Helper T cell (primary cell): ENCODE measurements around the genes LIPC and ADAM10.

- PRO-cap, 2 experiments, result no peak in any of the 2 experiments
Observed at GRCh38 chr15:58431459-58432059, at the start of gene LIPC. Gene LIPC (plus strand): TSS chr15:58431991.

- PRO-cap, 2 experiments, result no peak in any of the 2 experiments
Observed at GRCh38 chr15:58467657-58468023, 35.8 kb downstream of the LIPC start.

DNA sequence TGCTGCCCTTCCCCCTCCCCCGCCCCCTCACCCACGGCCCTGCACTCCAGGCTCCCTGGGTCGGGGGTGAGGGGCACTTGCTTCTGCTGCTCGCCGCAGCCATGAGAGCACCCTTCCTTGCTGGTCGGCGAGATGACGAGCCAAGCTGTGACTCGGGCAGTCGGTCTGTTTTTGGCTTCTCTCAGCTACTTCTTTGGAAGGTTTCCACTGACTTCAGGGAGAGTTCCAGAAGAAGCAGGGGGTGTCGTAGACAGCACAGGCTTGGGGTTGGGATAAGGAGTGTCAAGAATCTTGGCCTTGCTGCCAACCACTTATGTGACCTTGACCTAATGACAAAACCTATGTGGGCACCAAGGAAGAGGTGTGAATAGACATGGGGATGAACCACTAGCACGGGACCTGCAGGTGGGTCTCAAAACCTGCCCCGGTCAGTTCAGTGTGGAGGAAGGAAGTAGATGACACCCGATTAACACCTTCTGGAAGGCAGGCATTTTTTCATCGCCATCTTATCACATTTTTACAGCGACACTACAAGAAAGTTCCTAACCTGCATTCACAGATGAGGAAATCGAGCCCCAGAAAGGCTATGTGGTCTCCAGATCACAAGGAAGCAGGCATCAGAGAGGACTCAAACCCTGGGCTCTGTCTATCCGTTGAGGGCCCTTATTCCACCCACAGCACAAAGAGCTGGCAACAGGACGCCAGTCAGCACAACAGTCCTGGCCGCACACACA lies 120.9 kb downstream of the LIPC start:
- PRO-cap, 2 experiments, result no peak in any of the 2 experiments

- PRO-cap, 2 experiments, result no peak in any of the 2 experiments
Observed at GRCh38 chr15:58568033-58568600, 136.3 kb downstream of the LIPC start.

- PRO-cap, 2 experiments, result peak in 2 of 2 experiments; most common plus-strand start chr15:58749950 (in 1); most common minus-strand start chr15:58749788 (in 2)
Observed at GRCh38 chr15:58749539-58750190, at the start of gene ADAM10. Gene ADAM10 (minus strand): TSS chr15:58749707.

- PRO-cap, 2 experiments, result no peak in any of the 2 experiments
Observed at GRCh38 chr15:58750191-58750362, 570 bp upstream of the ADAM10 start.

GRCh38 chr15:58793684-58794051 lies 22.6 kb downstream of the MINDY2 start:
- PRO-cap, 2 experiments, result no peak in any of the 2 experiments

DNA sequence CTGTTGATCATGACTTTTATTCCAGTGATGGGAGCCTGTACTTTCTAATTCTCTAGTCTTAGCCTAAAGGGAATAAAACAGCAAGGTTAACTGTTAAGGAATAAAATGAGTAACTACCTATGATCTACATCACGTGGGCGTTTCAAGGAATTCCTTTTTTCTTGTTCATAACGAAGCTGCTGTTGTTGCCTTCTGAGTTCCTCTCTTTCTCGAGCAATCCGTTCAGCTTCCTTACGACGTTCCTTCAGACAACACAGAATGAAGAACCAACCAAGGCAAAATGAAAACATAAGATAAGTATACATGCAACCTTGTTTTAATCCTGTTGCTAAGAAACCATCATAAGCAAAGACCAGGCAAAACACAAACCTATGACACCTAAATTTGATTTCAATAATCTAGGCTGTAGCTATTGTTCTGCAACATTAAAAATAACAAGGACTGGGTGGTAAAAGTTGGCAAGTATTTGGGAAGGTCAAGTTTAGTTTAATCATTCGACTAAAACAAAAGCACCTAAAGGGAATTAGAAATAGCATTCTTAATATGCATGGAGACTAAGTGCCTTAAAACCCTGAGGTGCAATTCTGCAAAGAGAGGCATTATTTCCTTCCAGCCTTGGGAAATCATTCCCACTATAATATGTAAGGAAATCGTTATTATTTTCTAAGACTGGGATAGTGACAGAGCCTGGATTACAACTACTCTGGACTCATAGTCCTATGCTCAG lies 44.0 kb downstream of the SLTM start:
- PRO-cap, 2 experiments, result no peak in any of the 2 experiments

DNA sequence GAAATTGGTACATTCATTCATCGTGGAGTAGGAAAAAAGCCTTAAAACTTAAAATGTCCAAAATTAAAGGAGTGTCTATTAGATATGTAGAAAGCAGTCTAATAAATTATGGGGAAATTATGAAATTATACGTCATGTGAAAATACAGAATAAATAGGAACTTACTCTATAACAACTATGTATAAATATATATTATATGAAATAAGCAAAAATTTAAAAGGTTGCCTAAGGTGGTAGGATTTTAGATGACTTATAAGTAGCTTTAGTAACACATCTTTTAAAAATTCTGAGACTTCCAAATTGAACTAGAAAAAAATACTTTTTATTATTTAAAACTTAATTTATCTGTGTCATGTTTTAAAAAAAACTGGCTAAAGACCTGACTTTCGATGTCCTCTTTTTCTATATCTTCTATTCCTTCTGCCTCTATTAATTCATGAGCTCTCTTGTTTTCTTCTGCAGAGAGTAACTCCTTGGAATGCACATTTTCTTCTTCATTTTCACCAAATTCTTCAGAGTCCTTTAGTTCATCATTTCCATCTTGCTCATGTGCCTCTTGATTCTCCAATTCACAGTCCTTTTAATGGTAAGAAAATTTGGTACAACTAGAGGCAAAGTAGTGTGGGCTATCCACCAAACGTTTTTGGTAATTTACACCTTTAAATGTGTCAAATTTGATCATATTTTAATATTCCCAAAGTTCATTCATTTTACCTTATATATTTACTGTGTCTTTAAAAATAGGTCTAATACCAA lies 20.2 kb downstream of the SLTM start:
- PRO-cap, 2 experiments, result no peak in any of the 2 experiments

DNA sequence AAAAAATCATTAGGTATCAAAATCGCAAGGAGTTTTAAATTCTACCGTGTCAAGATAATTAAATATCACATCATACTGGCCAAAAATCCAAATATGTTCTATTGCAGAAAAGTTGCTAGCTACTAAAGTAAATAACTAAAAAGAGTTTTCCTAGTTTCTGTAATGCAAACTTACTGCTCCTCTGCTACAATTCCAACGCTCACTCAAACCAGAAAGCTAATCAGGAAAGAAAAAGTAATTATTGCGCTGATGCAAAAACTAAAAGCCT lies 918 bp downstream of the SLTM start:
- PRO-cap, 2 experiments, result no peak in any of the 2 experiments

GRCh38 chr15:58988252-58988542 lies 734 bp downstream of the RNF111 start:
- PRO-cap, 2 experiments, result peak in 1 of 2 experiments; most common minus-strand start chr15:58988477 (in 1)

DNA sequence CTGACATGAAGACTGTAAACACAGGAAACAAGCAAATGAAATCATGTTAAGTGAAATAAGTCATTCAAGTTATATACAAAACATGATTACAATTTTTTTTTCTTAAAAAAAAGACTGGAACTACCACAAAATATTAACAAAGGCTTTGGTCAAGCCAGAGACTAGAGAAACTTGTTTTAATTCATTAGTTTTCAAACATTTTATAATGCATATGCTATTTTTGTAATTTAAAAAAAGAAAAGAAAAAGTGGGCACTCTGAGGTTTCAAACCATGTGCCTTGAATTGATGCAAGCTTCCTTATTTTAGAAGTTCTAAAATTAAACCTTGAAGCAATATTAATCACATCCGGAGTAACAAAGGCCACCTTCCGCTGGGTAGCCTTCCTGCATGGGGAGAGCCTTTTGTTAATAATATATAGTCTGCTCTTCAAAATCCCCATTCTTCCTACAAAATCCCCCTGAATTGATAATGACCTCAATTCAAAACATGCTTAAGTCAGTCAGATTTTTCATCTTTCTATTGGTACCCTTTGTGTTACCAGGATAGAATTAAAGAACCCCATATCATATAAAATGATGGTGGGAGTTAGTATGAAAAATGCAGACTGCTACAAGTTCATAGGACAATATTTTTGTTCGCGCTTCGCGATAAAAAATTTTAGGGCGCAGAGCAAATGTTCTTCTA lies 30.5 kb downstream of the LDHAL6B start:
- PRO-cap, 2 experiments, result no peak in any of the 2 experiments

- PRO-cap, 2 experiments, result no peak in any of the 2 experiments
Observed at GRCh38 chr15:59342122-59343235, 30.2 kb downstream of the MYO1E start.

DNA sequence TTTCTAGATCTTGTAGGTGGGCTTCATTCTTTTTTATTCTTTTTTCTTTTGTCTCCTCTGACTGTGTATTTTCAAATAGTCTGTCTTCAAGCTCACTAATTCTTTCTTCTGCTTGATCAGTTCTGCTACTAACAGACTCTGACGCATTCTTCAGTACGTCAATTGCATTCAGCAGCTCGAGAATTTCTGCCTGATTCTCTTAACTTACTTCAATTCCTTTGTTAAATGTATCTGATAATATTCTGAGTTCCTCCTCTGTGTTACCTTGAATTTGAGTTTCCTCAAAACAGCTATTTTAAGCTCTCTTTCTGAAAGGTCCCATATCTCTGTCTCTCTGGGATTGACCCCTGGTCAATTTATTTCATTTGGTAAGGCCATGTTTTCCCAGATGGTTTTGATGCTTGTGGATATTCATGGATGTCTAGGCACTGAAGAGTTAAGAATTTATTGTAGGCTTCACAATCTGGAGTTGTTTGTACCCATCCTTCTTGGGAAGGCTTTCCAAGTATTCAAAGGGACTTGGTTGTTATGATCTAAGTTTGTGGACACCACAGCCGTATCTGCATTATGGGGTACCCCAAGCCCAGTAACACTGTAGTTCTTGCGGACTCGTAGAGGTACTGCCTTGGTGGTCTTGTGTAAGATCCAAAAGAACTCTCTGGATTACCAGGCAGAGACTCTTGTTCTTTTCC lies 28.9 kb downstream of the MYO1E start:
- PRO-cap, 2 experiments, result no peak in any of the 2 experiments

GRCh38 chr15:59354589-59355018 lies 18.1 kb downstream of the MYO1E start:
- PRO-cap, 2 experiments, result no peak in any of the 2 experiments

DNA sequence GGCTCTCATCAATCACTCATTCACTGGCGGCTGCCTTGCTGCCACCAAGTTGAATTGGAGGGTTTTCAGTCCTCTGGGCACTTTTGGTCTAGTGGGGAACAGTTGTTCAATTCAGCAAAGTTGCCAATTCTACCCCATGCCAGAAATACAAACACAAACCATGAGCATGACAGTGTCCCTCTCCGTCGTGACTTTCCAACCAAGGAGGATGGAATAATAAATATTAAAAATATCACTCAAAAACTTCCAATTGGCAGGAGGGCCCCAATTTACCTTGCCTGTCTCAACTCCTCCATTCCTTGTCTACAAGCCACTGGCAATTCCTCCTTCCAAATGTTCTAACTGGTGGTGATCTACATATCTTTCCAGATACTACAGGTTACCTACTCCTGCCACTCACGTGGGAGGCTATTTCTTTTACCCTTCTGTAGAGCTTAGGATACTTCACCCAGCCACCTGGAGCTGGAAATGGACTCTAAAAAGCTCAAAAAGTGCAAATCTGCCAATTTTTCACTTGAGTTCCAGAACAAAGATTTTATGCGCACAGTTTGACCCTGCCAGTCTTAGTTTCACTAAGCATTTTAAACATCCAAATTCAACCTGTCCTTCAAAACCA lies 17.5 kb downstream of the MYO1E start:
- PRO-cap, 2 experiments, result no peak in any of the 2 experiments

- PRO-cap, 2 experiments, result no peak in any of the 2 experiments
Observed at GRCh38 chr15:59738559-59739291, 49.6 kb upstream of the BNIP2 start.

DNA sequence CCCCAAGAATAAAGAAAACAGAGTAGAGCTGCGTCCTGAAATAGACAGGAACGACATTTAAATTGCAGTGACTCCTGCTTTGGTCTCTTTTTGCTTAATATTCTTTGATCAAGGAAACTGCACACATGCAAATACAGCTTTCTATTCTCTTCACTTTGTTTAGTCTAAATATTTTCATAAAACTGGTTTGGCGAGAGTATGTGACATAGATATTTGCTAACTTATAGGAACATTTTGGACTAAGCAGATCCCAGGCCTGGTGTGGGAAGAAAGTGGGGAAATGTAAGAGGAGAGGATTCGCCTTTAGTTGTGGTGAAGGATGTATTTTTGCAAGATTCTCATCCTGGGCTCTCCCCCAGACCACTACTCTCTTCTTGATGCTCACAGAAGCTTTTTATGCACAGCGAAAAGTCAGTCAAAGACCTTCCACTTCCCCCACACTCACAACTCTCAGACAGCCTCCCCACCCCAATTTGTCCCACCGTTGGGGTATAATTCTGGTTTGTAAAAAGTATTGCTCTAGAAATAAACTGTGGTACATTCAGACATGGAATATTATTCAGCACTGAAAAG lies 10.8 kb downstream of the ANXA2 start:
- PRO-cap, 2 experiments, result no peak in any of the 2 experiments

DNA sequence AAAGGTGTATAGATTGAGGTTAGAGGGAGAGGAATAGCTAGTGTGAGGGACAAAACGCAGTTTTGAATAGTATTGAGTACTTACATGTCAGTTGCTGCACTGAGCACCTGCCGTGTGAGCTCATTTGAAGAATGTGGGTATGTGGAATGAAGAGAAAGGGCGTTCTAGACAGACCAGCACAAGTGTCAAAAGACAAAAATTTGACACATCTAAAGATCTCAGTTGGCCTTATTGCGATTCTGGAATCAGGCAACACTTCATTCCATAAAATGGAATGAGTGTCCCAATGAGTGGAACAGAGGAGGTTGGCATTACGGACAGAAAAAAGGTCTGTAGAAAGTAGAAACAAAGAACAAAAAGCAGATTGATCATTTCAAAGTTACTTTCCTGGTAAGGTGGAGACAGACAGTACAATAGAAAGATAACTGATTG lies 858 bp upstream of the ICE2 start:
- PRO-cap, 2 experiments, result peak in 1 of 2 experiments; most common plus-strand start position 134 of the sequence (in 1); most common minus-strand start position 135 of the sequence (in 1)

GRCh38 chr15:60480706-60481365 lies 1.9 kb upstream of the ICE2 start:
- PRO-cap, 2 experiments, result no peak in any of the 2 experiments